K562 (cell line): ENCODE measurements around a stretch of chr12.

GRCh38 chr12:113092853-113093772, 36.6 kb downstream of the DTX1 start:
- RAMPAGE, long total RNA: no peak
- RRBS: 20% methylated on average over 23 of the region's 54 CpGs
PRO-cap:
- standard: no peak
- CoPRO, capped RNA only, 2 experiments: no peak in any of the 2 experiments
- CoPRO, capped and uncapped RNA, 2 experiments: no peak in any of the 2 experiments
- CoPRO, uncapped RNA only, 2 experiments: no peak in any of the 2 experiments
CAGE:
- cytosol, long polyA plus RNA: no peak
- long polyA plus RNA: no peak
- nucleolus, long total RNA: no peak
- nucleus, long polyA plus RNA: no peak

DNA sequence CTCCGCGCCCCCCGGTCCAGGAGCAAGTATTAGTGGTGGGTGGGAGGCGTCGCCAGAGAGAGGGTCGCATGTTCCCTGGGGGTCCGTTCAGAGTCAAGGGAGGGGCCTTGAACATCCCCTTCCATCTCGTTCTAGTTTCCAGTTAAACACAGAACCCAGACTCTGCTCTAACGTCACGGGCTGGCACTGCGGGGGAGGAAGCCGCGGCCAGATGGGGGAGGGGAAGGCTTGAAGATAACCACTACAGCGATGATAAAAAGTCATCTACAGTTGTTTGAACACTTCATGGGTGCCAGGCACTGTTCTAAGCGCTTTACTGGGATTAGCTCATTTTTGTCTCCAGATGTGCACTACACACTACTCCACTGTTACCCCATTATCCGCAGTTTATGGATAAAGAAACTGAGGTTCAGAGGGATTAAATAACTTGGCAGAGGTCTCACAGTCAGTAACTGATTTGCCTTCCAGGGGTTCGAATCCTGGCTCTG, 573 bp upstream of the RASAL1 start:
- RAMPAGE, long total RNA: no peak
- RRBS: no CpG with 5 or more reads among the region's 17 CpGs
PRO-cap:
- standard: no peak
- CoPRO, capped RNA only, 2 experiments: no peak in any of the 2 experiments
- CoPRO, capped and uncapped RNA, 2 experiments: no peak in any of the 2 experiments
- CoPRO, uncapped RNA only, 2 experiments: no peak in any of the 2 experiments
CAGE:
- cytosol, long polyA plus RNA: no peak
- long polyA plus RNA: no peak
- nucleolus, long total RNA: no peak
- nucleus, long polyA plus RNA: no peak

DNA sequence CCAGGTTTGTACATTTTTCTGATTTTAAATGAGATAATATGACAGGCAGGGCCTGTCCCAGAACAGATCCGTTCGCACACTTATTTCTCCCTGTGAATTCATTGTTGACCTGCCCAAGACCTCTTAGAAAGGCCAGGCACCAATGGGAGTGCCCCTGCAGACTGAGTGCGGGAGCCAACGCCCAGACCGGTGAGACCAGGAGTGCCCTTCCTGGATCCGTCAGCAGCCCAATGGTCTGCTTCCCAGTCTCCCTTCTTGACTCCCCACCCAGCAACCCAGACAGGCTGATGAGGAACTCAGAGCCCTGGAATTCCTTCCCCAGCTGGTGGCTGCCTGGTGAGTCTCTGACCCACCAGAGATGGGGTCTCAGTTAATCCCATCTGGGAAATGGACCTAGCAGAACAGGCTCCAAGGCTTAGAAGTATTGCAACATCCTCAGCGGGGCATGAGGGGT, 1.4 kb upstream of the RASAL1 start:
- RAMPAGE, long total RNA: no peak
- RRBS: no CpG with 5 or more reads among the region's 7 CpGs
PRO-cap:
- standard: no peak
- CoPRO, capped RNA only, 2 experiments: no peak in any of the 2 experiments
- CoPRO, capped and uncapped RNA, 2 experiments: no peak in any of the 2 experiments
- CoPRO, uncapped RNA only, 2 experiments: no peak in any of the 2 experiments
CAGE:
- cytosol, long polyA plus RNA: no peak
- long polyA plus RNA: no peak
- nucleolus, long total RNA: no peak
- nucleus, long polyA plus RNA: no peak

DNA sequence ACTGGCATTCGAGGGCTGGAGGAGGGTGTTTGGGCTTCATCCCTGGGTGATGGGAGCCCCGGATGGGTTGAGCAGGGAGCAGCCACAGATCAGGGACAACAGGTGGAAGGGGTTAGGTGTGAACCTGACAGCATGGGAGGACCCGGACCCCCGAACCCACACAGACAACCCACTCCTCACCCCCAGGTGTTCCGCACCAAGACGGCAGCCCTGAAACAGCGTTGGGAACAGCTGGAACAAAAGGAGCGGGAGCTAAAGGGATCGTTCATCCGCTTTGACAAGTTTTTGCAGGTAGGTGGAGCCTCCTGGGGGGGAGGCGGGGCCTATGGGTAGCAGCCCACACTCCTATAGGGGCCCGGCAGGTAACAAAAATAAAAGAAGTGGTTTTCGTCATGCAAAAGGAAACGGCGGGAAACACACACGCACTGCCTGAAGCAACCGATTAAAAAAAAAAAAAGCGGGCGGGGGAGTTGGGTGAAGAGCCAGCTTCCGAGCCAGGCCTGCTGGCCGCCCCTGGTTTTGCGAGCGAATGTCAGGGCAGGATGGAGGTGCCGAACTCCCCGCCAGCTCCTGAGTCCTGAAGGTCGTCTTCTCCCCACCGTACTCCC, 3.2 kb downstream of the CFAP73 start:
- RAMPAGE, long total RNA: no peak
- RRBS: 12% methylated on average over 2 of the region's 27 CpGs
PRO-cap:
- standard: no peak
- CoPRO, capped RNA only, 2 experiments: no peak in any of the 2 experiments
- CoPRO, capped and uncapped RNA, 2 experiments: no peak in any of the 2 experiments
- CoPRO, uncapped RNA only, 2 experiments: no peak in any of the 2 experiments
CAGE:
- cytosol, long polyA plus RNA: no peak
- long polyA plus RNA: no peak
- nucleolus, long total RNA: no peak
- nucleus, long polyA plus RNA: no peak

GRCh38 chr12:113158633-113159377, 9.3 kb downstream of the CFAP73 start:
- RAMPAGE, long total RNA: no peak
- RRBS: 97% methylated on average over 5 of the region's 28 CpGs
PRO-cap:
- standard: no peak
- CoPRO, capped RNA only, 2 experiments: no peak in any of the 2 experiments
- CoPRO, capped and uncapped RNA, 2 experiments: no peak in any of the 2 experiments
- CoPRO, uncapped RNA only, 2 experiments: no peak in any of the 2 experiments
CAGE:
- cytosol, long polyA plus RNA: no peak
- long polyA plus RNA: start-site peak on the minus strand at chr12:113158886-113158939, 20 and 66 reads in 2 replicates
- nucleolus, long total RNA: no peak
- nucleus, long polyA plus RNA: no peak

- RAMPAGE, long total RNA: no peak
- RRBS: no CpG with 5 or more reads among the region's 5 CpGs
PRO-cap:
- standard: no peak
- CoPRO, capped RNA only, 2 experiments: no peak in any of the 2 experiments
- CoPRO, capped and uncapped RNA, 2 experiments: no peak in any of the 2 experiments
- CoPRO, uncapped RNA only, 2 experiments: no peak in any of the 2 experiments
CAGE:
- cytosol, long polyA plus RNA: no peak
- long polyA plus RNA: no peak
- nucleolus, long total RNA: no peak
- nucleus, long polyA plus RNA: no peak
Observed at GRCh38 chr12:113236470-113237248, 15.4 kb downstream of the TPCN1 start.

DNA sequence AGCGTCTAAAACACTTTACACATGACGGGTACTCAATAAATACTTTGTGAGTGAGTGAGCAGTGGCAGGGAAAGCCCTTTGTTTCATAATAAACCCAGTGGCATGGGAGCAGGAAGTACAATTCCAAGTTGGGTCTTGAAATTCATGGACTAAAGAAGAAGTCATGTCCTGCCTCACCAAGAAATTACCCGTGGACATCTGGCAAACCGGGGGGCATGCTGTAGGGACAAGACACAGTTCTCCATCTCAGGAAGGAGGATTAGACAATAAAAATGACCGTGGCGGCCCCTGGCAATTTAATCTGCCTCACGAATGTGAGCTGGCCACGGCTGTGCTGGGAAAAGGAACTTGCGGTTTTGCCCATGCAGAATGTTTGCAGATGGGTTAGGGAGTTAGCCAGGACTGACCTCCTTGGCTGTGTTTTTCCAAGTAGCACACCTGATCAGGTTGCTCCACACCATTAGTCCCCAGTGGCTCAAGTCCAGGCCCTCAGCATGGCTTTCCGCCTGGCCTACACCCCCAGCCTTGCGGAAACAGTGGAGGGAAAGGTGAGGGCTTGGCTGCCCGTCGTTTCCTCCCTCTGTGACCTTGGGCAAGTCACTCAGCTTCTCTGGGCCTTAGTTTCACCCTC, 20.7 kb downstream of the TPCN1 start:
- RAMPAGE, long total RNA: no peak
- RRBS: no CpG with 5 or more reads among the region's 13 CpGs
PRO-cap:
- standard: no peak
- CoPRO, capped RNA only, 2 experiments: no peak in any of the 2 experiments
- CoPRO, capped and uncapped RNA, 2 experiments: no peak in any of the 2 experiments
- CoPRO, uncapped RNA only, 2 experiments: no peak in any of the 2 experiments
CAGE:
- cytosol, long polyA plus RNA: no peak
- long polyA plus RNA: no peak
- nucleolus, long total RNA: no peak
- nucleus, long polyA plus RNA: no peak

GRCh38 chr12:113863123-113863610, 103.0 kb downstream of the RBM19 start:
- RAMPAGE, long total RNA: no peak
- RRBS: no CpG with 5 or more reads among the region's 11 CpGs
PRO-cap:
- standard: no peak
- CoPRO, capped RNA only, 2 experiments: no peak in any of the 2 experiments
- CoPRO, capped and uncapped RNA, 2 experiments: no peak in any of the 2 experiments
- CoPRO, uncapped RNA only, 2 experiments: no peak in any of the 2 experiments
CAGE:
- cytosol, long polyA plus RNA: no peak
- long polyA plus RNA: no peak
- nucleolus, long total RNA: no peak
- nucleus, long polyA plus RNA: no peak

DNA sequence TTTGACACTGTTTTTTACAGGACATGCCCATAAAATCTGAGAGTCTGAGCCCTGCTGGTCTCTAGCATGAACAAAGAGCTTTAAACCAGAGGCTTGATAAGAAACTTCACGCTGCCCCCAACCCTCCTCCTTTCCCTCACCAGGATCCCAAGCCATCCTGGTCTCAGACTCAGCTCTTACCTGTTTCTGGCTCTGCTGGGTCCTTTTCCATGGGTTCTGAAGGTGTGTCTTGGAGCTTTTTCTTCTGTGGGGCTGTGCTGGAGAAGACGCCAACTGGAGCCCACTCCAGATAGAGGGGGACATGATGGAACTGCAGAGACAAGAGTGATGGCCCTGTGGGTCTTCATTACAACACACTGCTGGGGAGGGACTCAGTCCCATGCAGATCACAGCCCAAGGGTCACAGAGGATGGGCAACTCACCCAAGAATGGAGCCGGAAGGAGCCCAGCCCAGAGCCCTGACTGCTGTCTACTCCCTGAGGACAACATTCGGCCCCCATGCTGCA, 29.2 kb downstream of the RBM19 start:
- RAMPAGE, long total RNA: no peak
- RRBS: no CpG with 5 or more reads among the region's 4 CpGs
PRO-cap:
- standard: no peak
- CoPRO, capped RNA only, 2 experiments: no peak in any of the 2 experiments
- CoPRO, capped and uncapped RNA, 2 experiments: no peak in any of the 2 experiments
- CoPRO, uncapped RNA only, 2 experiments: no peak in any of the 2 experiments
CAGE:
- cytosol, long polyA plus RNA: no peak
- long polyA plus RNA: no peak
- nucleolus, long total RNA: no peak
- nucleus, long polyA plus RNA: no peak

- RAMPAGE, long total RNA: no peak
- RRBS: no CpG with 5 or more reads among the region's 6 CpGs
PRO-cap:
- standard: no peak
- CoPRO, capped RNA only, 2 experiments: no peak in any of the 2 experiments
- CoPRO, capped and uncapped RNA, 2 experiments: no peak in any of the 2 experiments
- CoPRO, uncapped RNA only, 2 experiments: no peak in any of the 2 experiments
CAGE:
- cytosol, long polyA plus RNA: no peak
- long polyA plus RNA: no peak
- nucleolus, long total RNA: no peak
- nucleus, long polyA plus RNA: no peak
Observed at GRCh38 chr12:114335146-114335557, 70.8 kb downstream of the TBX5 start.

GRCh38 chr12:114409457-114410027, 3.6 kb upstream of the TBX5 start:
- RAMPAGE, long total RNA: no peak
- RRBS: 0% methylated on average over 1 of the region's 32 CpGs
PRO-cap:
- standard: no peak
- CoPRO, capped RNA only, 2 experiments: no peak in any of the 2 experiments
- CoPRO, capped and uncapped RNA, 2 experiments: no peak in any of the 2 experiments
- CoPRO, uncapped RNA only, 2 experiments: no peak in any of the 2 experiments
CAGE:
- cytosol, long polyA plus RNA: no peak
- long polyA plus RNA: no peak
- nucleolus, long total RNA: no peak
- nucleus, long polyA plus RNA: no peak

DNA sequence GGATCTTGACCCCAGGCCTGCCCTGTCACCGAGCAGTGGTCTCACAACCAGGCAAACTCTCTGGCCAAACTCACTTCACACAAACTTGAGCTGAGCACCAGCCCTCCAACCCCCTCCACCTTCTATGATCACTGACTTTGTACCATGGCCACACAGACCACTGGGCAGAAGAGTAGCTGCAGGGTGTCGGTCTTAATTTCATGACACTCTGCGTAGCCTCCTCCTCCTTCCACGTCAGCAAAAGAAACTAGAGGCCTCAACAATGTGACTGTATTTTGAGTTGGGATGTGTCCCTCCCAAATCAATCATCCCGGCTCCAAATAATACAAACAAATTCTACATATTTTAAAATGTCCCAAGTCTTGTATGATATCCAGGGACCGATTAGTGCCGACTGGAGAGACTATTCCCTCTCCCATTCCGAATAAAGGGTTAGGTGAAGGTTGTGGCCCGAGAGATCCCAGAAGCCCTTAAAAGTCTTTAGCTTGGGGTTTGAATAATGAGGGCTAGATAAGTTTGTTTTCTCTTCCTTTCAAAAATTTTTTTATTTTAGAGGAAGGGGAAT, 7.4 kb upstream of the TBX3 start:
- RAMPAGE, long total RNA: no peak
- RRBS: no CpG with 5 or more reads among the region's 9 CpGs
PRO-cap:
- standard: no peak
- CoPRO, capped RNA only, 2 experiments: no peak in any of the 2 experiments
- CoPRO, capped and uncapped RNA, 2 experiments: no peak in any of the 2 experiments
- CoPRO, uncapped RNA only, 2 experiments: no peak in any of the 2 experiments
CAGE:
- cytosol, long polyA plus RNA: no peak
- long polyA plus RNA: no peak
- nucleolus, long total RNA: no peak
- nucleus, long polyA plus RNA: no peak

DNA sequence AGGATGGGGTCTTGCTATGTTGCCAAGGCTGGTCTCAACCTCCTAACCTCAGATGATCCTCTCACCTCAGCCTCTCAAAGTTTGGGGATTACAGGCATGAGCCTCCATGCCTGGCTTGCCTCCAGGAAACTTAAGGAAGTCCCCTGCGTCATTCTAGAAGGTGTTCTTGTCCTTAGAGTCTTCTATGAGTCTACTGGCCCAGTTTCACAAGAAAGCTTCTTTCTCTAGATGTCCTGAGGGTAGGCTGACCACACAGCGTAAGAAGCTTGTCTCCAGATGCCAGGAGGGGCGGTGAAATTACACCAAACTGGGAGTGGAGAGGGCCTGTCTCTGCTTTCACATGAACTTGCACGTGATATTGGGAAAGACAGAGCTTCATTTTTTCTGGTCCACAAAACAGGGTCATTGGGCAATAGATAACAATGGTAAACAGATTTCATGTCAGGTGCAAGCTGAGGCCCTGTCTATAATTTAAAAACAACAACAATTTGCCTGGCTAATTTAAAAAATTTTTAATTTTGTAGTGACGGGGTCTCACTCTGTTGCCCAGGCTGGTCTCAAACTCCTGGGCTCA, 85.6 kb upstream of the TBX3 start:
- RAMPAGE, long total RNA: no peak
- RRBS: no CpG with 5 or more reads among the region's 5 CpGs
PRO-cap:
- standard: no peak
- CoPRO, capped RNA only, 2 experiments: no peak in any of the 2 experiments
- CoPRO, capped and uncapped RNA, 2 experiments: no peak in any of the 2 experiments
- CoPRO, uncapped RNA only, 2 experiments: no peak in any of the 2 experiments
CAGE:
- cytosol, long polyA plus RNA: no peak
- long polyA plus RNA: no peak
- nucleolus, long total RNA: no peak
- nucleus, long polyA plus RNA: no peak

- RAMPAGE, long total RNA: no peak
- RRBS: 3% methylated on average over 3 of the region's 9 CpGs
PRO-cap:
- standard: no peak
- CoPRO, capped RNA only, 2 experiments: no peak in any of the 2 experiments
- CoPRO, capped and uncapped RNA, 2 experiments: no peak in any of the 2 experiments
- CoPRO, uncapped RNA only, 2 experiments: no peak in any of the 2 experiments
CAGE:
- cytosol, long polyA plus RNA: no peak
- long polyA plus RNA: no peak
- nucleolus, long total RNA: no peak
- nucleus, long polyA plus RNA: no peak
Observed at GRCh38 chr12:115135772-115136376, 451.9 kb upstream of the TBX3 start.

DNA sequence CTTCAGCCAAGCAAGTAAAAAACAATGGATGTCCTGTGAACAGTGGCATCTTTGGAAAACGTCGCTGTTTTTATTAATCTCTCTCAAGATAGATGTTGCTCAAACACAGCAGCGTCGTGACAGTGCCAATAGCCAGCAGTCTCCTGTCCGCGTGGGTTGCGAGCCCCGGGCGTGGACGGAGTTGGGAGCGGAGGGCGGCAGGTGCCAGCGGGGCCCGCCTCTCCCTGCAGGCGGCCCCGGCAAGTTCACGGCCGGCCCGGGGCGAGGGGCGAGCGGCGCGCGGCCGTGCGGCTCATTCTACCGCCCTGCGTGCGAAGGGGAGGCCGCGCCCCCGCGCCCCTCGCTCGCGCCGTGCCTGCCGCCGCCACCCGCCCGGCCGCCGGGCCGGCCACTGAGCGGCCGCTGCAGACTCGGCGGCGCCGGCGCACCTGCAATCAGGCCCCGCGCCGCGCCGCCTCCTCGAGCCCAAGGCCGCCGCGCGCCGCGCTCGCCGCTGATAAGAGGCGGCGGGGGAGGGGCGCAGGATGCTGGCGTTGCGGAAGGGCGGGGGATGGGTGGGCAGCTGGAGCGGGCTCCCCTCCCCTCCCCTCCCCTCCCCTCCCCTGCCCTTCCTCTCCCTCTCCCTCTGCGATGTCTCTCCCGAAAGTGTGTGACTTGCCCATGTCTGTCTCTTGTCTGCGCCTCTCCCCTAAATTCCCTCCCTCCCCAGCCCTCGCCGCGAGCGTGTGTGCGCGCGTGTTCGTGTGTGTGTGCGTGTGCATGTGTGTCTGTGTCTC, 767.9 kb upstream of the TBX3 start:
- RAMPAGE, long total RNA: no peak
- RRBS: 18% methylated on average over 15 of the region's 85 CpGs
PRO-cap:
- standard: unidirectional peak, minus-strand start at position 393 of the sequence
- CoPRO, capped RNA only, 2 experiments: no peak in any of the 2 experiments
- CoPRO, capped and uncapped RNA, 2 experiments: no peak in any of the 2 experiments
- CoPRO, uncapped RNA only, 2 experiments: no peak in any of the 2 experiments
CAGE:
- cytosol, long polyA plus RNA: no peak
- long polyA plus RNA: no peak
- nucleolus, long total RNA: no peak
- nucleus, long polyA plus RNA: no peak

GRCh38 chr12:115657087-115657736, 620.3 kb downstream of the MED13L start:
- RAMPAGE, long total RNA: no peak
- RRBS: no CpG with 5 or more reads among the region's 6 CpGs
PRO-cap:
- standard: no peak
- CoPRO, capped RNA only, 2 experiments: no peak in any of the 2 experiments
- CoPRO, capped and uncapped RNA, 2 experiments: no peak in any of the 2 experiments
- CoPRO, uncapped RNA only, 2 experiments: no peak in any of the 2 experiments
CAGE:
- cytosol, long polyA plus RNA: no peak
- long polyA plus RNA: no peak
- nucleolus, long total RNA: no peak
- nucleus, long polyA plus RNA: no peak

DNA sequence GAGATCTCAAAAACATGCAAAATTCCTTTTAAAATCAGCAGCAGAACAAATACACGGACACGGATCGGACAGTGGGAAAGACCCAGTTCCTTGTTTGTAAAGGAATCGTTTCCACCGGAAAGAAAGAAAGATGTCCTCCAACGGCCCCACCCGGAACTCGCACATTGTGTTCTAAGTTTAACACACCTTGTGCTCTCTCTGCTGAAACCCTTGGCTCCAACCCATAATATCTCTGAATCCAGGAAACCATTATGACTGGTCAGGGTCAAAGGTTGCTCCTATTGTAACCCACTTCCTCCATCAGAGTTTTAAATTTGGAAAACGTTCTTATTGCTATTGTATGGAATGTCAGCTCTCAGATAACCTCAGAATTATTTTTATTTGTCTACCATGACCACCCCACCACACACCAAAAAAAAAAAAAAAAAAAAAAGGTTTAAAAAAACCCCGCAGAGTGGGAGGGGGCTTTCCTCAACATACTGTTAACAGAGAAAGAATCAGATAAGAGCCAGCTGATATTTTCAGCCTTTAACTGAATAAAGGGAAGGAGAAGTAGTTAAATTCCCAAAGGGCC, 617.0 kb downstream of the MED13L start:
- RAMPAGE, long total RNA: no peak
- RRBS: no CpG with 5 or more reads among the region's 10 CpGs
PRO-cap:
- standard: no peak
- CoPRO, capped RNA only, 2 experiments: no peak in any of the 2 experiments
- CoPRO, capped and uncapped RNA, 2 experiments: no peak in any of the 2 experiments
- CoPRO, uncapped RNA only, 2 experiments: no peak in any of the 2 experiments
CAGE:
- cytosol, long polyA plus RNA: no peak
- long polyA plus RNA: no peak
- nucleolus, long total RNA: no peak
- nucleus, long polyA plus RNA: no peak

GRCh38 chr12:115756397-115756787, 521.1 kb downstream of the MED13L start:
- RAMPAGE, long total RNA: no peak
- RRBS: no CpG with 5 or more reads among the region's 6 CpGs
PRO-cap:
- standard: no peak
- CoPRO, capped RNA only, 2 experiments: no peak in any of the 2 experiments
- CoPRO, capped and uncapped RNA, 2 experiments: no peak in any of the 2 experiments
- CoPRO, uncapped RNA only, 2 experiments: no peak in any of the 2 experiments
CAGE:
- cytosol, long polyA plus RNA: no peak
- long polyA plus RNA: no peak
- nucleolus, long total RNA: no peak
- nucleus, long polyA plus RNA: no peak